ENCODE data around the genes MACROD1, TRPT1 and PPP1R14B.

DNA sequence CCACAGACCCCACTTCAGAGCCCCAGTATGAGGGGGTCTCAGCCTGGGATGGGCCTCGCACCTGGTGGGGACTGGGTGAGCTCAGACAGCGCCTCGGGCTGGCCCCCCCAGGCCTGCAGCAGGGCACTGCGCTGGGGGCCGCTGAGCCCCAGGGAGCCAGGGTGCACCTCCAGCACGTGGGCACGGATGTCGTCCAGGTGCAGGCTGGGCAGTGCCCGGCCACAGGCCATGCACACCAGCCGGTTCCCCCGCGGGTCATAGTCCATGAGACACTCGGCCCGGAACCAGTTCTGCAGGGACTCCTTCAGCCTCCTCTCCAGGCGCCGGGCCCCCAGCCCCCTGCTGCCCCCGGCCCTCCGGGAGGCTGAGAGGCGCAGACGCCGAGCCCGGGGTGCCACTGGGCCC is 3.8 kb downstream of the ZFTA start:
- PRO-cap, 3 experiments: peak in 1 of 3 experiments; most common plus-strand start position 265 of the sequence (in 1)
- RAMPAGE, long total RNA, 4 experiments: no peak in any of the 4 experiments
- RRBS: 66% methylated on average over 6 of the region's 22 CpGs

DNA sequence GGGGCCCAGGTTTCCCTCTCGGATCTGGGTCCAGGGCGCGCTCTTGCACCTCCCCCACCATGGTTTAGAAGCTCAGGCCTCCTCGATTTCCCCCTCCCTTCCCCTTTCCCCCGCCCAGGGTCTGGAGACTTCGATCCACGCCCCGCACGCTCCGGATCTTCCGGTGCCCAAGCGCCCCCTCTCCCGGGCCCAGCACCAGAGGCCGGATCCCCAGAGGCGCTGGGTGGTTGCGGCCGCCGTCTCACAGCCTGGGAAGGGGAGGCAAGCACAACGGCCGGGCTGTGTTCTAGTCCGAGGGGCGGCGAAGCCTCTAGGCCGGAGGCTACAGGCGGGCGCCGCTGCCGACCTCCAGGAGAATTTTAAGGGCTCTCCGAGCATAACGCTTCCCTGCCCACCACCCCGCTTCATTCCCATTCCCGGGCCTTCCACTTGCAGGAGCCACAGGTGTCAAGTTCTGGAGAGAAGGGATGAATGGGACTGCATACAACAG is 714 bp downstream of the SPINDOC start:
- PRO-cap, 3 experiments: peak in 2 of 3 experiments; most common plus-strand start position 198 of the sequence (in 2); most common minus-strand start position 66 of the sequence (in 1)
- RAMPAGE, long total RNA, 4 experiments: no peak in any of the 4 experiments
- RRBS: 3% methylated on average over 17 of the region's 32 CpGs

GRCh38 chr11:63814415-63814949 is 1.2 kb downstream of the SPINDOC start:
- PRO-cap, 3 experiments: no peak in any of the 3 experiments
- RAMPAGE, long total RNA, 4 experiments: no peak in any of the 4 experiments
- RRBS: no CpG with 5 or more reads among the region's 8 CpGs

- PRO-cap, 3 experiments: no peak in any of the 3 experiments
- RAMPAGE, long total RNA, 4 experiments: no peak in any of the 4 experiments
- RRBS: no CpG with 5 or more reads among the region's 19 CpGs
These were observed 12.1 kb downstream of the RCOR2 start for GRCh38 chr11:63904538-63905492.

DNA sequence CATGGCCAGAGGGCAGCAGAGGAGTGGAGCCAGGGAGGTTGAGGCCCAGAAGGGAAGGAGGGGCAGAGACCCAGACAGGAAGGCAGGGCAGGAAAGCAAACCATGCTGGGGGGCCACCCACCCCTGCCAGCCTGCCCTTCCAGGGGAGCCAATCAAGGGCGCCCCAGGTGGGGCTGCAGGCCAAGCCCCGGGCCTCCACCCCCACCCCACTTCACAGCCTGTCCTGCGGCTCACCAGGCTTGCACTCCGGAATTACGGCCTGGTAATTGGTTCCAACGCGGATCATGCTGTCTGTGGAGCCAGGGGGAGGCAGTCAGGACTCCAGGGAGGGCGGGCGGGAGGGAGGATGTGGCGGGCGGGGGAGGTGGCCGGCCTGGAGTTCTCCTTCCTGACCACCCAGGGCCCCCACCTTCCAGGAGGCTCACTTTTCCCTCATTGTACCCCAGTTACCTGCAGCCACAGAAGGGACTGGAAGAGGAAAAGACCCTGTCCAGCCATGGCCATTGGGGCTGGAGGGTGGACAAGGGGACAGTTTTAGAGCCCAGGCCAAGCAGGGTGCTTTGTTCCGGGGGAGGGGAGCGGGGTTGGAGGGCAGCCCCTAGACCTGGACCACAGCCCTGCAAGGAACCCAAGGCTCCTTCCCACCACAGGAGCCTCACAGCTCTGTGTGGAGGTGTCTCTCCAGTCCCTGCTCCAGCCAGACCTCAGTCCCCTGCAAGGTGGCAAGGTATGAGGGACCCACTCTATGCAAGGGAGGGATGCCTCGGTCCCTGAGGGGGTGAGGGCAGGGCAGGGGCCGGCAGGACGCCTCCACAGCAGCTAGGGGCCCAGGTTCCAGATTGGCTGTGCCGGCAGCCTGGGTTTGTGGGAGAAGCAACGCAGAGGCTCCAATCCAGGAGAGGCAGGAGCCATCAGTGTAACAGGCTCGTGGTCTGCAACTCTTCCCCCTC is 1.4 kb downstream of the RCOR2 start:
- PRO-cap, 3 experiments: no peak in any of the 3 experiments
- RAMPAGE, long total RNA, 4 experiments: no peak in any of the 4 experiments
- RRBS: 32% methylated on average over 6 of the region's 20 CpGs

GRCh38 chr11:63991083-63991301 is 4.8 kb downstream of the OTUB1 start:
- PRO-cap, 3 experiments: no peak in any of the 3 experiments
- RAMPAGE, long total RNA, 4 experiments: no peak in any of the 4 experiments
- RRBS: no CpG with 5 or more reads among the region's 5 CpGs

DNA sequence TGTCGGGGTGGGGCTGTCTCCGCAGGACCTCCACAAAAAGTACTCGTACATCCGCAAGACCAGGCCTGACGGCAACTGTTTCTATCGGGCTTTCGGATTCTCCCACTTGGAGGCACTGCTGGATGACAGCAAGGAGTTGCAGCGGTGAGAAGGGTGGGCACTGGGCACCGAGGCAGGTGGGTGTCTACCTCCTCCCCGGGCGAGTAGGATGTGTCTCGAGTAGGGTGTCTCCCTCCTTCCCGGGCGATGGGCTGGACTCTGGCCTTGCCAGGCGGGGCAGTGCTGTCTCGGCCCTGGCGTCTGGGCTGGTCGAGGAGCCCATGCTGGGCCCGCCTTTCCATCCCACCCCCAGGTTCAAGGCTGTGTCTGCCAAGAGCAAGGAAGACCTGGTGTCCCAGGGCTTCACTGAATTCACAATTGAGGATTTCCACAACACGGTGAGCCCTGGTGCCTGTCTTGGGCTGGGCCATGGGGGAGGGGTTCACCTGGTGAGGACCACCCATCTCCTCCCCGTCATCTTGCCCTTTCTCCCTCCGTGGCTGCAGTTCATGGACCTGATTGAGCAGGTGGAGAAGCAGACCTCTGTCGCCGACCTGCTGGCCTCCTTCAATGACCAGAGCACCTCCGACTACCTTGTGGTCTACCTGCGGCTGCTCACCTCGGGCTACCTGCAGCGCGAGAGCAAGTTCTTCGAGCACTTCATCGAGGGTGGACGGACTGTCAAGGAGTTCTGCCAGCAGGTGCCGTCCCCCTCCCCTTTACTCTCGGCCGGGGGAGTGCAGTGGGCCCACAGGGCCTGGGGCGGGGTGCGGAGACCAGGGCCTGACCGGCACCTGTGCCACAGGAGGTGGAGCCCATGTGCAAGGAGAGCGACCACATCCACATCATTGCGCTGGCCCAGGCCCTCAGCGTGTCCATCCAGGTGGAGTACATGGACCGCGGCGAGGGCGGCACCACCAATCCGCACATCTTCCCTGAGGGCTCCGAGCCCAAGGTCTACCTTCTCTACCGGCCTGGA is 10.6 kb downstream of the OTUB1 start:
- PRO-cap, 3 experiments: no peak in any of the 3 experiments
- RAMPAGE, long total RNA, 4 experiments: no peak in any of the 4 experiments
- RRBS: 86% methylated on average over 4 of the region's 48 CpGs

- PRO-cap, 3 experiments: peak in 1 of 3 experiments; most common plus-strand start chr11:64027945 (in 1)
- RAMPAGE, long total RNA, 4 experiments: no peak in any of the 4 experiments
- RRBS: no CpG with 5 or more reads among the region's 7 CpGs
These were observed 7.9 kb upstream of the FLRT1 start for GRCh38 chr11:64027849-64028169.

- PRO-cap, 3 experiments: no peak in any of the 3 experiments
- RAMPAGE, long total RNA, 4 experiments: no peak in any of the 4 experiments
- RRBS: no CpG with 5 or more reads among the region's 7 CpGs
These were observed 58.7 kb downstream of the FLRT1 start for GRCh38 chr11:64094423-64094743.

DNA sequence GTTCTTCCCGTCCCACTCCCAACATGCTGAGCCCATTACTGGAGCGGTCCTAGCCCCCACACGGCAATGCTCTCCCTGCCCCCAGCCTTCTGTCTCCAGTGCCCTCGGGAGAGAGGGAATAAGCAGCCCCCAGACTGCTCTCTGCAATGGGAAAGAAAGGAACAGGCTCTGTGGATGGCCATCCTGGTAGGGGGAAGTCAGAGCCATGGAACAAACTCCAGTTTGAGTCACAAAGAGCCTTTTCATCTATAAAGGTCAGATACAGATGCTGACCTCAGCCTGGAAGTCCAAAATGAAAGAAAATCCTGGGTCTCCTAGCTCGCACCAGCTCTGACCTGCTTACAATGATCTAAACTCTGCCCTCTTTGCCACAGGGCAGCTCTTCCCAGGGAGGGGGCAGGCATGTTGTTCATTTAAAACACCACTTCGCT is 62.7 kb downstream of the FLRT1 start:
- PRO-cap, 3 experiments: no peak in any of the 3 experiments
- RAMPAGE, long total RNA, 4 experiments: no peak in any of the 4 experiments
- RRBS: no CpG with 5 or more reads among the region's 6 CpGs

GRCh38 chr11:64151002-64151535 is 14.8 kb downstream of the MACROD1 start:
- PRO-cap, 3 experiments: no peak in any of the 3 experiments
- RAMPAGE, long total RNA, 4 experiments: no peak in any of the 4 experiments
- RRBS: no CpG with 5 or more reads among the region's 21 CpGs

GRCh38 chr11:64165535-64166283 is at the start of gene MACROD1:
Gene MACROD1 (minus strand): TSS chr11:64166113.
- PRO-cap, 3 experiments: peak in 3 of 3 experiments; most common plus-strand start chr11:64166238 (in 3); most common minus-strand start chr11:64166039 (in 3)
- RAMPAGE, long total RNA, 4 experiments: start-site peak on the minus strand in 1 of 4 experiments, at chr11:64166074-64166113 at its widest, 9 reads per replicate
- RRBS: under 1% methylated on average over 54 of the region's 84 CpGs

DNA sequence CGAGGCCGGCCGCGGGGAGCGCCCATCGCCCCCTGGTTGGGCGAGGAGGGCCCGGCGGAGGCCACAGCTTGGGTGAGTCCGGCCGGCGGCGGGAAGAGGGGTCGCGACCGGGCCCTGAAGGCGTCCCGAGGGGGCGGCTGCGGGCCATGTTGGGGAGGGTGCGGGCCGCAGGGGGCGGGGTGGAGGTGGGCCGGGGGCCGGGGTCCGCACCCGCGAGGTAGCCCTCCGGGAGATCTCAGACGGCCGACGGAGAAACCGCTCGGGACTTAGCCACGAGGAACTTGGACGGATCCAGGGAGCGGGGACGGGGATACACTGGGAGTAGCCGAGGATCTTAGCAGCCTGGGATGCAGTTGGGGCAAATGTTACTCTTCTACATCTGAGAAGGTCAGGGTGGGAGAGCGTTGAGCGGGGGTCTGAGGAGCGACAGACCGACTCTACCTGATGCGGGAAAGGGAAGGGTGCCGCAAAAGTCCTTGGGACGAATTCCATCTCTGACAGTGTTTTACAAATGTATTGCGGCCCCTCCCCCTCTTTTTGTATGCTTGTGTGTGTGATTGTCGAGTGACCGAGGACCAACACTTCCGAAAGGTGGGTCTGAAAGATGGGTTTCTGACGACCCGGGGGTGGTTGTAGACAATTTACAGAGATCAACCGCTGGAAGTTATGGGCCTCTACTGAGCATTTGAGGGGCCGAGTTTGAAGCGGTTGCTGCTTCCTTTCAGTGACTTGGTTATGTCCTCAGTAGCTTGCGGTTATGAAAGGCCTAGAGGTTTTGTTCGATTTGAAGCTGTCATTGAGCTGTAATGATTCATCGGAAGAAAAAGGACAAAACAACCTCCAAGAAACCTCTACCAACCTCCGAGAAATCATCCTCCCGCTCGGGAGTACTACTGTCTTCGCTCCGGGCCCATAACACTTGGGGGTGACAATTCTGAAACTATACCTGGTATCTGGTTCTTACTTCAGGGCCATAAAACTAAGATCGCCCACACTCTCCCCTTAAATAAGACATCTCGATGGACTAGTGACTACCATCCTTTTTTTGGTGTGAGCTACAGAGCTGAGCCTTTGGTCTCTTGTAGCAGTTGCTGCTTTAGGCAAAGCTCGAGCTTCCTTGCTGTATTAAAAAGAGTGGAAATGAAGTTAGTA is 855 bp downstream of the STIP1 start:
- PRO-cap, 3 experiments: peak in 3 of 3 experiments; most common plus-strand start position 404 of the sequence (in 1); most common minus-strand start position 759 of the sequence (in 2)
- RAMPAGE, long total RNA, 4 experiments: start-site peak on the plus strand in 1 of 4 experiments, centred at position 540 of the sequence, 7 reads per replicate
- RRBS: 2% methylated on average over 17 of the region's 66 CpGs

DNA sequence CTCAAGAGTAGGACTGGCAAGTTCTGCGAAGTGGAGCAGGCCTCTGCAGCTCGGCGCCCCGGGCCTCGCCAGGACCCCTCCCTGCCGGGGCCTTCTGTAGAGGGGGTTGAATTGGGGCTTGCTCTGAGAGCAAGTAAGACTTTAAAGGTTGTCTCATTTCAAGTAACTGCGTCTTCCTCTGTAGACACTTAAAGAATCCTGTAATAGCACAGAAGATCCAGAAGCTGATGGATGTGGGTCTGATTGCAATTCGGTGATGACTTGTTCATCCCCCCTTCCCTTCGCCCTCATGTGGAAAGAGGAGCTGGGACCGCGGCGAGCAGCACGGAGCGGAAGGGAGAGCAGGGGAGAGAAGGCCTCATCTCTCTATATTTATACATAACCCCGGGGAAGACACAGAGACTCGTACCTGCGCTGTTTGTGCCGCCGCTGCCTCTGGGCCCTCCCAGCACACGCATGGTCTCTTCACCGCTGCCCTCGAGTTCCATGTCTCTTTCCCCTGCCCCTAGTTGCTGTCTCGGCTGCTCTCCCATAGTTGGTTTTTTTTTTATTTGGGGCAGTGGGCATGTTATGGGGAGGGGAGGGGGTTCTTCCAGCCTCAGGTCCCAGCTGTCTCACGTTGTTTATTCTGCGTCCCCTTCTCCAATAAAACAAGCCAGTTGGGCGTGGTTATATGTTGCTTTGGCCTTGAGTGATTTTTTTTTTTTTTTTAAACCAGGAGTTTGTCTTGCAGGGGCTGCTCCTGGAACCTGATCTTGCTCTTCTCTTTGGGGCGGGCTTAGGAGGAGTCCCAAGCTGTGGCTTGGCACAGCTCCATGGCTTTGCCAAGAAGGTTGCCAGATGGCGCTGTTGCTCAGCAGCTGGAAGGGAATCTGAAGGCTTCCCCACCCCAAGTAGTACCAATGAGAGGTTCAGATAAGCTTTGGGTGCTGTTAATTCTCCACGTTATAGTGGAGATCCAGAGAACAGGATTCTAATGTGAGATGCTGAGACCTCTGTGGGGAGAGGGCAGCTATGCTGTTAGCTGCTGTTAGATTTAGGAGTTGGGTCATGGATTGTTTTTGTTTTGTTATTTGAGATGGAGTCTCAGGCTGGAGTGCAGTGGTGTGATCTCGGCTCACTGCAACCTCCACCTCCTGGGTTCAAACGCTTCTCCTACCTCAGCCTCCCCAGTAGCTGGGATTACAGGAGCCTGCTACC is 2.3 kb upstream of the FERMT3 start:
- PRO-cap, 3 experiments: no peak in any of the 3 experiments
- RAMPAGE, long total RNA, 4 experiments: no peak in any of the 4 experiments
- RRBS: no CpG with 5 or more reads among the region's 31 CpGs

DNA sequence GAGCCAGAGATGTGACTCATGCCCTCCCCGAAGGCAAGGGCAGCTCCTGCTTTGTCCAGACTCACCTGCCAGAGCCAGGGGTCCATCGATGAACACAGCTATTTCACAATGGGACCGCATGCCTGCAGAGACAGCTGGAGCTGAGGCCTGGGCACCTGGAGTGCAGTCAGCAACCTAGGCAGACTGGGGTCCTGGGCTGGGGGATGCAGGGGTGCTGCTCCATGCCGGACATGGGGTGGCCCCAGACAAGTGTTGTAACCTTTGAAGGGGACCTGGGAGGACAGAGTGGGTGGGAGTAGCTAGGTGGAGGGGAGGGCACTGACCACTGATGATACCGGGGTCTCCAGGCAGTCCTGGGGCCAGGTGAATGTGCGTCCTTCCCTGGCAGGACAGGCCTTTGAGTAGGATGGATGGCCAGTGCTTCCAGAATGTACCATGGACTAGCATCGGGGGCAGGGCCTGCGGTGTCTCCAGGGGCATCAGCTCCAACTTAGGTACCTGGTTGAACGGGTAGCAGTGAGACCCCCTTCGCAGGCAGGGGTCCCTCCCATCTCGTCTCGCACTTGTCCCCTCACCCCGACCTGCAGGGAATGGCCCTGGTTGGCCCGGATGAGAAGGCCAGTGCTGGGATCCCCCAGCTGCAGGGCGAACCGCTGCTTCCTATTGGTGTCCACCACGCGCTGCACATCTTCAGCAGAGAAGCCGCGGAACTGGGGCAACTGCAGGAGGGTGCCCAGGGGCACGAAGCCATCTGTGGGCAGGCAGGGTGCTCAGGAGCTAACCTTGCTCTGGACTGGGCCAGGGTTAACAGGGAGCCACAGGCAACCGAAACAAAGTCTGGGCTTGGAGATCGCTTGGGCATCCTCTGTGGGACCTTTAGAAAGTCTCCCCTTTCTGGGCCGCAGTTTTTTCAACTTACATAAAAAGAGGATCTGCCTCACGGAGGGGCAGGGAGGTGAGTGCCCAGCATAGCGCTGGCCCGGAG is 1.5 kb downstream of the TRPT1 start:
- PRO-cap, 3 experiments: no peak in any of the 3 experiments
- RAMPAGE, long total RNA, 4 experiments: no peak in any of the 4 experiments
- RRBS: 94% methylated on average over 2 of the region's 27 CpGs

DNA sequence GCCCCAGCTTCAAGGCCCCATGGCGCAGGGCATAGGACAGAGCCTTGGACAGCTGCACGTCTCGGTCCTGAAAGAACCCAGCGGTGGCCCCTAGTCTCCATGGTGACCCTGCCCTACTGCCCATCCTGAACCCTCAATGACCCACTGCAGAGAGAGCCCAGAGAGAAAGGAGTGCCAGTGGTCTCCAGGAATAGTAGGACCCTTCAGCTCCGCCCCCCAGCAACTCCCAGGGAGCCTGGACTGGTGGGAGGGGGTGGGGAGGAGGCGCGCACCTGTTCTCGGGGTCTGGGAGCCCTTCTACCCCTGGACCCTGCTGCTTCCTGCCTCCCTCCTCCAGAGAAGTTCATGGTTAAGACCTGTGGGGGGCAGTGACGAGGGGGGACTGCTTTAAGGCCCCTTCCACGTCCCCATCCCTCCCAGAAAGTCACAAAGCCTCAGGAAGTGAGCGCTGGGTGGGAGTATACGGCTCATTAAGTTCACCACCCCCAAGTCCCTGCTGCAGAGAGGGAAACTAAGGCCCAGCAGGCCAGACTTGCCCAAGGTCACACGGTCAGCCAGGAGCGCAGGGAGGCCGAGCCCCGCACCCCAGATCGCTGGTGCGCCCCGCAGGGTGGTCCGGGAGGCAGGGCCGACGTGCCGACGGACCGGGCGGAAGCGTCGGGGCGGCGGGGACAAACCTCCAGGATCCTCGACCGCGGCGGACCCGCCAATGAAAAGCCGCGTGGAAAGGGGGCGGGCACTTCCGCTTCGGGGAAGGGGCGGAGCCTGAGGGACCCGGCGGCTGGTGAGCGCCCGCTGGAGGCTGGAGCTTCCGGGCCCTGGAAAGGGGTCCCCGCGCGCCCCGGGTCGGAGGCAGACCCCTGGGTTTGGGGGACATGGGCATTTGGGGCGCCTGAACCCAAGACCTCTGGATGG is at the start of gene TRPT1:
Gene TRPT1 (minus strand): TSS at position 673 of the 915 bp plus-strand sequence.
- PRO-cap, 3 experiments: peak in 3 of 3 experiments; most common plus-strand start position 761 of the sequence (in 3); most common minus-strand start position 711 of the sequence (in 2)
- RAMPAGE, long total RNA, 4 experiments: start-site peak on the plus strand in 4 of 4 experiments, centred at positions 774 to 787 of the sequence, 77 to 415 reads per replicate; start-site peak on the minus strand in 4 of 4 experiments, centred at positions 643 to 649 of the sequence, 15 to 674 reads per replicate
- RRBS: 1% methylated on average over 7 of the region's 52 CpGs

- PRO-cap, 3 experiments: peak in 3 of 3 experiments; most common plus-strand start chr11:64246287 (in 1); most common minus-strand start chr11:64246241 (in 3)
- RAMPAGE, long total RNA, 4 experiments: start-site peak on the minus strand in 4 of 4 experiments, at chr11:64246233-64246653 at its widest, 8 to 59 reads per replicate
- RRBS: 3% methylated on average over 3 of the region's 104 CpGs
These were observed at the start of gene PPP1R14B for GRCh38 chr11:64246144-64247185. Gene PPP1R14B (minus strand): TSS chr11:64246943.

DNA sequence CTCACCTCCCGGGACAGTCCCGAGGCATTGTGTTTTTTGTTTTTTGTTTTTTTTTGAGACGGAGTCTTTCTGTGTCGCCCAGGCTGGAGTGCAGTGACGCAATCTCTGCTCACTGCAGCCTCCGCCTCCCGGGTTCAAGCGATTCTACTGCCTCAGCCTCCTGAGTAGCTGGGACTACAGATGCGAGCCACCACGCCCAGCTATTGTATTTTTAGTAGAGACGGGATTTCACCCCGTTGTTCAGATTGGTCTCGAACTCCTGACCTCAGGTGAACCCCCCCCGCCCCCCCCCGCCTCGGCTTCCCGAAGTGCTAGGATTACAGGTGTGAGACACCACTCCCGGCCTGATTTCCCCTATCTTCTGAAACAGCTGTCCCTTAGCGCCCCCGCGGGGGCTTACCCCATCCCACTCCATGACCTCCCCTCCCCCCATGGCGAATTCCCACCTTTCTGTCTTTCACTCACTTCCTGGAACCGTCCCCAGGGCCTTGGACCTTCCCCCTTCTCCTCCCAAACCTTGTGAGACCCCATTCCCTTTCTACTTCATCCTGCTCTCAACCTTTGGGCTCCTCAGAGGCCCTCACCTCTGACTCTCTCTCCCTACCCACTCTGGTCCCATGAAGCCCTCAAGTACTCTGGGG is 763 bp downstream of the PRDX5 start:
- PRO-cap, 3 experiments: peak in 3 of 3 experiments; most common plus-strand start position 145 of the sequence (in 1); most common minus-strand start position 149 of the sequence (in 2)
- RAMPAGE, long total RNA, 4 experiments: no peak in any of the 4 experiments
- RRBS: 2% methylated on average over 2 of the region's 23 CpGs

GRCh38 chr11:64348323-64349125 is 8.5 kb downstream of the CCDC88B start:
- PRO-cap, 3 experiments: no peak in any of the 3 experiments
- RAMPAGE, long total RNA, 4 experiments: no peak in any of the 4 experiments
- RRBS: no CpG with 5 or more reads among the region's 18 CpGs

DNA sequence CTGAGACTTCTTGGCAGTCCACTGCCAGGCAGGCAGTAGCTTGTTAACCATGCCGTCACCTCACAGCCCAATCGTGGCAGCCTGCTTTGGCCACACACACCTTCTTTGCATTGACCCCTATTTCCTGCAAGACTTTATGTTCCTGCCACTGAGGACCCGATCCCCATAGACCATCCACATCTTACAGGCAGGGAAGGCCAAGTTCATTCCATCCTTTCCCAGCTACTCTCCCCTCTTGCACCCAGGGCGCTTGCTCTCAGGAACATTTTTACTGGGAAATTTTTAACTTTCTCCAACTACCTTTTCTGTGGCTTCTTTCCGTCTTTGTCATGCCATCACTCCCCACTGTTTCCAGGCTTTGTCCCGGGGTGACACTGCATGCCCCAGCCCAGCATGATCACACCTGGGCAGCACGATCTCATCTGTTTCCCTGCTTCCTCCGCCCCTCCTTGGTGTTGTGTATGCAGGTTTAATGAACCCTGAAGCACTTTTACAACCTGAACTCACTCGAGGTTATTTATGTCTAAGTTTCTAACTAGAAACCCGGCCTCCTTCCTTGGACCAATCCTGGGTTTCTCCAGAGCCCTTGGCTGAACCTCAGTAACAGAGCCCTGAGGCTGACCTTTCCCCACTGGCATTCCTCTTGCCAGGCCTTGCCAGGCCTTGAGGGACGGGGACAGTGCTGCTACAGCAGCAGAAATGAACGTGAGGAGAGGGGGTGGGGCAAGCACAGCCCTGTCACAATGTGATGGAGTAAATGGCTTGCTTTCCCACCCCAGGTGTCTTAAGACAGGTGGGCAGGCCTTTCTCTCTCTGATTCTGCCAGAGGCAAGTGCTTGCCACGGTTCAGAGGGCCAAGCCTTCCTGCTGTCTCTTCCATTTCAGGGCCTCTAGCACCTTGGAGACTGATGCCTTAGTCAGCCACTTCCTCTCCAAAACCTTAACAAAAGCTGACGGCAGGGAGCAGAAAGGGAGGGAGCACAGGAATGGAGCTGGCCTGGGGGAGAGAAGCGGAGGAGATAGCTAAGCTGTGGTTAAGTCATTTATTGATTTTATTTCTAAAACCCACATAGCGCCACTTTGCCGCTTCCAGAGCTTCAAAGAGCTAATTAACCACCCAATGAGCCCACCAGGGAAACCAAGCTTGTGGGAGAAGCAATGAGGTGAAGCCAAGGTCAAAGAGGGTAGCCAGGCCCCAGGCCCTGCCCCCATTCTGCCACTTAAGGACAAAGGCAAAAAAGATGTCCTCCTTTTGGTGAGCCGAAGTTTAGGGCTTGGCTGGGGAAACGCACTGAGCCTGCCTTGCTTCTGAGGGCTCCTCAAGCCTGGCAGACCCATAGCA is 3.1 kb upstream of the PYGM start:
- PRO-cap, 3 experiments: peak in 1 of 3 experiments; most common plus-strand start position 649 of the sequence (in 1); most common minus-strand start position 640 of the sequence (in 1)
- RAMPAGE, long total RNA, 4 experiments: no peak in any of the 4 experiments
- RRBS: no CpG with 5 or more reads among the region's 19 CpGs